ENCODE data around the genes TRRAP, SMURF1, ZNF394, FAM200A and TMEM225B.

GRCh38 chr7:98335656-98336182, 54.2 kb downstream of the BRI3 start:
- RRBS: no CpG with 5 or more reads among the region's 8 CpGs

DNA sequence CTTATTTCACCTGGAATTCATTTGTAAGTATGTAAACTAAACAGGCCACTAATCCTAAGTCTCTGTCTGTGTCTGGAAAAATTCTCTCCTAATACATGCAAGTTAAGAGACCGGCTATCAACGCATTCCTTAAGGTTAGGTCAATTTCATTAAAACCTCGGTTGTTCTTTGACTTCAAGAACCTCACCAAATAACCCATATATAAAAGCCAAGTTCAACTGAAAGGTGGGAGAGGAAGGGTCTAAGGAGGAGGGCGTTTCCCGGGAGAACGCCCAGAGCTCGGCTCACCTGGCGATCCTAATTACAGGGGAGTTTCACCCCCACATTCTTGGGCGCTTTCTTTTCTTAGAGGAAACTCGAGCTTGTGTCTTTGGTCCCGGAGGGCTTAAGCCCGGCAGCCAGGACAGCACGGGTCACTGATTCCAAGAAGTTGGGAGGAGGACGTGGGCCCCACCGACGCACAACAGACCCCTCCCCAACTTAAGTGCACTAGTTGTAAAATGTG, 1.1 kb downstream of the BAIAP2L1 start:
- RRBS: no CpG with 5 or more reads among the region's 16 CpGs

- RRBS: no CpG with 5 or more reads among the region's 20 CpGs
Observed at GRCh38 chr7:98771965-98772577, 97.7 kb downstream of the TMEM130 start.

DNA sequence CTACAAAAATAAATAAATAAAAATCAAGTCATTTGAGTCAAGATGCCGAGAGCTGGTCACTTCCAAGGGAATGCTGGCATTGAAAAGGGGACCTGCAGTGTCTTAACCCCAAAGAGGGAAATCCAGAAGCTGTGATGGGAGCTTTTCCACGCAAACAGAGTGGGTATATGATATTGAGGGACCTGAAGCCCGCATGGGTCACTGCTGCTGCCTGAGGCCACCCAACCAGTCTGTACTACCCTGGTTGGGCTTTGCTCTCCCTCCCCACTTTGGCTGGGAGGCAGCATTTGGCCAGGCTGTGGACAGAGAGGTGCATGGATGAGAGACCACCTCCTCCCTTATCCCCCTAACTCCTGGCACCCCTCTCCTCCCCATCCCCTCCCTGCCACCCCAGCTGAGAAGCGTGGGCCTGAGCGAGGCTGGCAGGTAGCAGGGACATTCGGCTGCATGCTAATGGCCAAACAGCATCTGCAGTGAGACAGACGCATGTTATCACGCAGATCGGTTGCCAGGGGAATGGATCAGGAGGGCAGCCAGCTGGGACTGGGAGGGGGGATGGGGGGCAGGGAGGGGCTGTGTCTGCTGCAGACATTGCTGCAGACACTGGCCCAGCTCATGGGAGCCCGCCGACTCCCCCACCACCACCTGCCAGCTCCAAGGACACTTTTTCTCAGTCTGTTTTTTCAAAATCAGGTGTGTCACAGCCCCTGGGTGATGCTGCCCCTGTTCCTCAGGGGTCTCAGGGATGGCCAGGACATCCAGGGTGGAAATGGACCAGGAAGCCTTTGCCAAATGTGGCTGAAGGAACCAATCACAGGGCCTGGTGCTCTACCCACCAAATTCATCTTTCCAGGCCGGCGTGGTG, 2.5 kb downstream of the TMEM130 start:
- RRBS: no CpG with 5 or more reads among the region's 13 CpGs

DNA sequence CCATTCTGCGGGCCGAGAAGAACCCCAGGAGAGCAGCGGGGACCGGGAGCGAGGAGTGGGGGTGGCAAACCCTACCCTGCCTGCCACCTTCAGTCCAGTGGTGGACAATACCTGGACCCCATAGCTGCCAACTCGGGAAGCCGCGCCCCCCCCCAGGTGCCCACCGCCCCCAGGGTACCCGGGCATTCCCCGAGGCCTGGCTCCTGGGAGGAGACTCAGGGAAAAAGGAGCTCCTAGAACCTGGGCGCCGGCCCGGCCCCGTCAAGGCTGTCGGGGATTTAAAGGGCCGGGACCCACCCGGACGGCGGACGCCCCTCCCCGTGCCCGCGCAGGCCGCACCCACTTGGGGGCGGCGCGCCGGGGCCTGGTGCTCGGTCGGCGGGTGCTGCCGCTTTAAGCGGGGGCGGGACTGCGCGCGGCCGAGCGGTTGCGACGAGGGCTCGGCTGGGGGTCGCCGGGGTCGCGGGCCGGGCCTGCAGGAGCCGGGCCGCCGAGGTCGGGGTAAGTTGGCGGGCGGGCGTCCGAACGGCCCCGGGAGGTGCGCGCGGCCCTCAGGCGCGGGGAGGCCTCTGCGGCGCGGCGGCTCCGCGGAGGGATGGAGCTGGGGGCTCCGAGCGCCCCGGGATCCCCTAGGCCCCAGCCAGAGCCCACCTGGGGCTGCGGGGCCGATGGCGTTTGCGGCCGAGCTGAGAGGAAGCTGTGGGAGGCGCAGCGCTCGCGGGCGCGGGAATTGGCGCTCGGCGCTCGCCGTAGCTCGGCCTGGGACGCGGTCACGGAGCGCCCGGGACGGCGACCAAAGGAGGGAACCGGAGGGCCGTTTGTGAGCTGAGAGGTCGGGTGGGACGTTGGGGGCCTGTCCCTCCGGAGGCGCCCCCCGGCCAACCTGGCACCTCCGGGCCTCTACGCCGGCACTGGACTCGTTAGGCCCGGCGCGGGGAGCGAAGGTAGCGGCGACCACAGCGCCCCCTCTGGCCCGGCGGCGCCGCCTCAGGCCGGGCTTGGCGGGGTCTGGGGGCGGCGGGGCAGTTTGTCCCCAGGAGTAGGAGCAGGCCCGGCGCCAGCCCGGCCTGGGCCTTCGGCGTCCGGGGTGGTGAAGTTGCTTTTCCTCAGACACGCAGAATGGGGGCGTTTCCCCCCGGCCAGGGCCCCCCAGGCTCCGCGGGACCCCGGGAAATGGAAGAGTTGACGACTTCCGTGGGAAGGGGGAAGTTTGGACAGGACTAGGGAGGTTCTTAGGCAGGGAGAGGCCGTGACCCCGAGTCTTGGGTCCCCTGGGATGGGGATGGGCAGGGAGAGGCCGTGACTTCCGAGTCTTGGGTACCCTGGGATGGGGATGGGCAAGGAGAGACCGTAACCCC, at the start of gene TRRAP:
Gene TRRAP (plus strand): TSS at position 396 of the 1,358 bp plus-strand sequence.
- RRBS: 2% methylated on average over 63 of the region's 141 CpGs

DNA sequence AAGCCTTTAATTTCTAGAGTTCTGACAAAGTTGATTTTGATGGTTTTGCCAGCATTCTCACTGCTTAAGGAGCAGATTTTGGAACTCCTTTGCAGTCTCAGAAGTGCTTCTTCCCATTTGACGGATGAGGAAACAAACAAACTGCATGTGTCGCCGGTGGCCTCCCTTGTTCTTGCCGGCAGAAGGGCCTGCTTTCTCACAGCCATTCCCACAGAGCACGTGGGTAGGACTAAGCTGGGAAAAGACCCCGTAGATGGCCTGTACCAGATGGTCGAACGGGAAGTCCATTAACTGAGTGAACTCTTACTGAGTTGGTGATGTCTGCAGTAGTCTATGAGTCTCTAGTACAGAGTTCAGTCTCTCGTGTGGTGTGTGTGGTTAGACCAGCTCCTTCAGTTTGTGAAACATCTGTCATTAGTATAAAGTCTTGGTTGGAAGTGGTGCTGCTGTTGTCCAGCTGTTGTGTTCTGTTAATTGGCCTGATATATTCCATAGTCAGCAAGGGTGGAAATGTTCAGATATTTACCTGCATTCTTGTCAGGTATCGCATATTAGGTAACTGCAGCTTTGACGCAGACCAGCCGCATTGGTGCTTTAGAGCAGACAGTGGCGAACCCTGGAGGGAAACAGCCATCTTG, 132.0 kb downstream of the TRRAP start:
- RRBS: no CpG with 5 or more reads among the region's 13 CpGs

- RRBS: 96% methylated on average over 3 of the region's 19 CpGs
Observed at GRCh38 chr7:99036773-99037576, 106.9 kb downstream of the SMURF1 start.

DNA sequence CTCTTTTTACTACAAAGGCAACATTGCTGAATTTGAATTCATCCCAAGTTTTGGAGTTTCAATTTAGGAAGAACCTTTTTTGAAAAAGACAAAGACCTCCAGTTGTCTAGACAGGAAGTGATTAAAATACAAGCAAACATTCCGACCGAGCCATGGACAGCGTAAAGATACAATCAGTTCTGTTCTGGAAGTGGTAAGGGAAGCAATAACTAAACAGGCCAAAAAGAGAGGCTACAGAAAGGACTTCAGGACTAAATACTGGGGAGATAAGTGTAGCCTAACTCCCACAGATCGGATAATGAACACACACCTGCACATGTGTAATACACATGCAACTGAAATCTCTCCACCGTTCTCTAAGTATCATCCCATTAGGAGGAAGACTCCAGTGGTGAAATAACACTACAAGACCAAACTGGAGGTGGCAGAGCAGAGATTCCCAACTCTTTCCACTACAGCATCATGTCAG, 100.9 kb downstream of the SMURF1 start:
- RRBS: no CpG with 5 or more reads among the region's 5 CpGs

GRCh38 chr7:99099003-99099380, 44.9 kb downstream of the SMURF1 start:
- RRBS: no CpG with 5 or more reads among the region's 3 CpGs

- RRBS: no CpG with 5 or more reads among the region's 7 CpGs
Observed at GRCh38 chr7:99133333-99134100, 10.4 kb downstream of the SMURF1 start.

DNA sequence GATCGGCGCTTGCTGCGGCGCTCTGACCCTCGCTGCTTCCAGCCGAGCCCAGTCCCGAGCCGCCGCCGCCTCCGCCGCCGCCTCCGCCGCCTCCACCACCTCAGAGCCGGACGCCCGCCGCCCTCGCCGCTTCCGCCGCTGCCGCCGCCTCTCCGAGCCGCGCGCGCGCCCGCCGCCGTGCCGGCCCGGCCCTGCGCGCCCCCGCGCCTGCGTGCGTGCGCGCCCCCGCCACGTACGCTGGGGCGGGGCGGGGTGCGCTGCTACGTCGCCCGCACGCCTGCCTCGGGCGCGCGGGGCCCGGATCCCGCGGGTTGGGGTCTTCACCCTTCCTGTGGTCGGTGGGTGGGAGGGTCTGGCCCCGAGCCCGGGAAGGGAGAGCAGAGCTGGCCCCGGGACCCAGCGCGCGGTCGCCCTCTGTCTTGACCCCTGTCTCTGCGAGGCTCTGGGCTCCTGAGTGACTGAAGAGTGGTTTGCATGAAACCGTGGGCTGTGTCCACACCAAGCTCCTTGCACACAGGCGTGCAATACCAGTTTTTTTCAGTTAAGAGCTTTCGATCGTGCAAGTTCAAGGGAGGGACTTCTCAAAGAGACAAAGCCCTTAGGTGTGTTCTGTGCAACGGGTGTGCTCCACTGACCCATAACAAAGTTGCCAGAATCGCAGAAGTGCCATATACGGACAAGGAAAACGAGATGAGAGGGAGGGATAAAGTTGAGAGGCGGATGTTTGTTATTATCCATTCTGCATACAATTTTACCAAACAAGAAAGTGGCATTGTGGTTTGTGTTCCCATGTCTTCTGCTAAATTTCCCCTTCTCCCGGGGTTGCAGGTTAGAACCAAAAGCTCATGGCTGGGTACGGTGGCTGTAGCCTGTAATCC, at the start of gene SMURF1:
Gene SMURF1 (minus strand): TSS at position 151 of the 878 bp plus-strand sequence.
- RRBS: 1% methylated on average over 32 of the region's 81 CpGs

DNA sequence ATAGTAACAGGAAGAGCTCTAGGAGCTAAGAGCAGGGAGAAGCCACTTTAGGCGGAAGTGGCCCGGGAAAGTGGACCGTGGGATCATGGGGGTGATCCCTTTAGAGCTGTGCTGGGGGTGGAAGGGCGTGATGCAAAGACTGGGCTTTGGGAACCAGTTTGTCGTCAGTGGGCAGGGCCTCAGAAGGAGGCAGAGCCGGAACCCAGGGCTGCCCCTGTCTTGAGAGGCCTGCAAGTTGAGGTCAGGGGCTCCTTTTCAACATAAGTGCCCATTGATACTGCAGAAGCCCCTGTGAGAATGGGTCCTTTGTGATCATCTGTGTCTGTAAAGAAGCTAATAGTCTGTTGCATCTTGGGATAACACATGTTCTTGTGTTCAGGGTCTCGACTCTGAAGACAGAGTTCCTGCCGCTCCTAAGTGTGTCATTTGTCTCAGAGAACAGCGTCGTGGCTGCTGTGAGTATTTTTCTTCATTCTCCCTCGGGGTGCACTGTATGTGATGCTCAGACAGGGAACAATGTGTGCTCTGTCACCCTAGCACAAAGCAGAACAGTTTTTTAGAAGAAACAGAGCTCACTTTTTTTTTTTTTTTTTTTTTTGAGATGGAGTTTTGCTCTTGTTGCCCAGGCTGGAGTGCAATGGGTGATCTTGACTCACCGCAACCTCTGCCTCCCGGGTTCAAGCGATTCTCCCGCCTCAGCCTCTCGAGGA, 16.4 kb upstream of the ARPC1B start:
- RRBS: no CpG with 5 or more reads among the region's 16 CpGs

- RRBS: no CpG with 5 or more reads among the region's 1 CpG
Observed at GRCh38 chr7:99406464-99407010, 1.9 kb downstream of the PDAP1 start.

DNA sequence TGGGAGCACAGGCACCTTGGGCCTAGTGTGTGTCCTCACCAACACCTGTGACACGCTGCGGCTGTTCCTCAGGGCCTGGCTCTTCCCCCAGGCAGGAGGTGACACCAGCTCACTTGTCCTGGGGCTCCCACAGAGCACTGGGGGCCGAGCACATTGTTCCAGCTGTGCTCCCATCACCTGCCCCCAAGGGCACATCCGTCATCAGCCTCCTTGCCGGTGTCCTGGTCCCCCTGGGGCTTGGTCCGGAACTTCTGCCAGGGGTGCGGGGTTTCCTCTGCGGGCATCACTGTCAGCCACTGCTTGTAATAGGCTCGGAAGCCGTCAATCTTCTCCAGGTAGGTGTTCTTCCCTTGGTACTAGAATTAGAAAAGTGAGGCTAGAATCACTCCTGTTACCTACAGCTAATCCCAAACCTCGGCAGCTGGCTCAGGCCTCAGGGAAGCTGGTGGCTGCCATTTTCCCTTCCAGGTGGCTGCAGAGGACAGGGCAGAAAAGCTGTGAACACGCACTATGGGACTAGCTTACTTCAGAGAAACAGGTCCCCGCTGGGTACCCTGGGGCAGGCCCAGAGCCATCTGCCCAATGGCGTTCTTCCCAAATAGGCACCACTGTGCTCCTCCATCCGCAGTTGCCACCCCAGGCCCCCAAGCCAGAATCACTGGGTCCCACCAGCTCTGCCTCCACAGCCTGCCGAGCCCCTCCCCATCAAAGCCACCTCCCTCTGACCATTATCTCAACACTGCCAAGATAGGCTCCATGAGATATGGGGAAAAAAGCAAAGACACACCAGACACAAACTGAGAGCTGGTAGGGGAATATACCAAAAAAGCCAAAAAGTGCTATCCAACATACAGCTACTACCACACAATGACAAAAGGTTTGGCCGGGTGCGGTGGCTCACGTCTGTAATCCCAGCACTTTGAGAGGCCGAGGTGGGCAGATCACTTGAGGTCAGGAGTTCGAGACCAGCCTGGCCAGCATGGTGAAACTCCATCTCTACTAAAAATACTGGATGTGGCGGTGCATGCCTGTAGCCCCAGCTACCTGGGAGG, 11.4 kb downstream of the BUD31 start:
- RRBS: no CpG with 5 or more reads among the region's 22 CpGs

- RRBS: no CpG with 5 or more reads among the region's 16 CpGs
Observed at GRCh38 chr7:99470222-99470855, 2.4 kb upstream of the ZNF789 start.

- RRBS: no CpG with 5 or more reads among the region's 4 CpGs
Observed at GRCh38 chr7:99496420-99496619, 3.8 kb downstream of the ZNF394 start.

DNA sequence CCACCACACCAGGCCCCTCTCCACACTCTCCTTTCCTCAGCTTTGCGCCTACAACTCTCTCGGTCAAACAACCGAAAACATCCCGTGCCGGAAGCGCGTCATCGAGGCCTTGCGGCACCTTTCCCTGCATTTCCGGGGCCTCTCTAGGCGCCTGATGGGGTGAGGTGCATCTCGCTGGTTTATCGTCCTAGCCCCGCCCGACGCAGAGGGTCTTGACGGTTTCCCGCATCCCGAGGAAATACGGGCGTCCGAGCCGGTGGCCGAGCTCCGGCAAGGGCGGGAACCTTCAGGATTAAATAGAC, at the start of gene ZNF394:
Gene ZNF394 (minus strand): TSS at position 79 of the 302 bp plus-strand sequence.
- RRBS: under 1% methylated on average over 11 of the region's 26 CpGs

DNA sequence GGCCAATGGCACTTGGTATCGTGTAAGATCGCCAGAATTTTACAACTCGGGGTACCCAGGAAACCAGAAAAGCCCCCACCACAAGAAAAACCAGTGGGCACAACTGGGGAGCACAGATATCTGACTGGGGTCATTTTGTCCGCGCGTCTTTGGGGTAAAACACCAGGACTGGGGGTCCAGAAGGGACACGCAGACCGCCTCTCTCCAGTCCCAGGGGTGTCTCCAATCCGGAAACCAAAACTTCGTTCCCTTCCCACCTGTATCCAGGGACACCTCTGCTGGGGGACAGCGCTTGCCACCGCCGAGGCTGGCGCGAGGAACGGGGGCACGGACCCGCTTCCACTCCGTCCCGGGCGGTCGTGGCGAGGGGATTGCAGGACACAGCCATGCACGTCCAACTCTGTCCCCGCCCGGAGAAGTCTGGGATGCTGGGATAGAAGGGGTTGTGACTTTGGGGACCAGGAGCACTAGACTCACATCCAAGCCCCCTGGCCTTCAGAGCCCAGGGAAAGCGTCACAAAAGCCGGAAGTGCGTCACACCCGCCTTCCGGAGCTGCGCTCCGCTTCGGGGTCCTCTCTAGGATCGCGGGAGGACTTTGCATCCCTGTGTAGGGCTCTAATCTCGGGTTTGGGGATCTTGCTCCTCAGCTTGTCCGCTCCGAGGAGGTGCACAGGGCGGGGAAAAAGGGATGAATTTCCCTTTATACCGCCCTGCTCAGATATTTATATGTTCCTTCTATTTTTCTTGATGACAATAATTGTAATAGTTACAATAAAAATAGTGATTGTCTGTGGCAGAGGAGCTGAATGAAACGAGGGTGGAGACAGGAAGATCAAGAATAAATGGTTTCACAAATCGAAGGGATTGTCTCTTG, at the start of gene FAM200A:
Gene FAM200A (minus strand): TSS at position 518 of the 875 bp plus-strand sequence.
- RRBS: 2% methylated on average over 7 of the region's 43 CpGs

DNA sequence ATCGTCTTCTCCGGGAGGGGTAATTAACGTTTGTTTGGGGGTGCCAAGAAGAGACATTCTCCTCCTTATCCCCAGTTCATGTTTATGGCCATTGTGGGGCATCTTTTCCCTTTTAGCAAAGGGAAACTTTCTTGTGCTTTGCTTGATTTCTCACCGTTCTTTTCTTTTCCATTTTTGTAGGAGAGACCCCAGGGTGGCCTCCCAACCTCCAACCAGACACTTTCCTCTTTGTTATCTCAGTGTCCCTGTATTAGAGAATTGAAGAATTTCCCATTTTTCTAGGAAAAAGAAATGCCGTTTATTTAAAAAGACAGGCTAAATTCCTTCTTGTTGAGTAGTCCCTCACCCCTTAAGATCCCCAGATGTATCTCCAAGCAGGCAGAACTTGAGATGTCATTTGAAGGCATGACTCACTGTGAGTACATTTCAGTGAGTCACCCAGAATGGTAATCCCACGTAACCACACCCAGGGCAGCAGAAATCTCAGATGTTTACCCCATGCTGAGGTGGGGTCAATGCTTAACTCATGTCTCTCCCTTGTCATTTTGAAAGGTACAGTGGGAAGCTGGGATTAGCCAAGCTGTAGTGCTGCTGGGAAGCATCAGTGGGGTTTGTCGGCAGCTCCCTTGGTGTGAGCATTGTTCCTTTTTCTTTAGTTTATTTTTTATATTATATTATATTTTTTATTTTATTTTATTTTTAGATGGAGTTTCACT, 4.4 kb downstream of the ZNF655 start:
- RRBS: no CpG with 5 or more reads among the region's 7 CpGs

GRCh38 chr7:99597944-99598520, at the start of gene TMEM225B:
TMEM225B (plus strand) TSS chr7:99598267.
- RRBS: 64% methylated on average over 10 of the region's 35 CpGs

Data from GM19239 (cell line).